Ishikawa (cell line): Measurements from ENCODE around the genes HSFY1, KDM5D, RBMY1E, RBMY1J and PRY.

DNA sequence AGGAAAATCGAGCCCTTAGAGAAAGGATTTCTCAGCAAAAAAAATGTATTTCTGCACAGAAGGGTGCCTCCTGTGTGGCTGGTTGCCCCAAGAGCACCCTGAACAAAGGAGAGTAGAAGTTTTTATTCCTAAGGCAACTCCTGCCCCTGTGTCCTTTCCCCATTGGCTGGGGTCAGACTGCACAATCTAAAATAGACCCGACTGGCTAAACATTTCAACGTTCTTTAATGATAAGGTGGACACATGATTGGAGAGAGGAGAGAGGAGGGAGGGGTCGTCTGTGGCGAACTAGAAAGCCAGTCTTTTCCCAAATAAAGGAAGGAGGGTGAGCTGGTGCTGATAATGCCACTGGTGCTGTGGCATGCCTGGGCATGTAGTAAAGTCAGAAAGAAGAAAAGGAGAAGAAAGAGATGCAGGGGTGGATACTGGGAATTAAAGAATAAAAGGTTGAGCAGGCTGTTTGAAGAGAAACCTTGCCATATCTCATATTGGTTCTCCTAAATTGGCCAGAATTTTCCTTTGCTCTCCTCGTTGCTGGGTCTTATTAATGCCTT lies 367.9 kb upstream of the AMELY start:
- RRBS: no CpG with 5 or more reads among the region's 6 CpGs

DNA sequence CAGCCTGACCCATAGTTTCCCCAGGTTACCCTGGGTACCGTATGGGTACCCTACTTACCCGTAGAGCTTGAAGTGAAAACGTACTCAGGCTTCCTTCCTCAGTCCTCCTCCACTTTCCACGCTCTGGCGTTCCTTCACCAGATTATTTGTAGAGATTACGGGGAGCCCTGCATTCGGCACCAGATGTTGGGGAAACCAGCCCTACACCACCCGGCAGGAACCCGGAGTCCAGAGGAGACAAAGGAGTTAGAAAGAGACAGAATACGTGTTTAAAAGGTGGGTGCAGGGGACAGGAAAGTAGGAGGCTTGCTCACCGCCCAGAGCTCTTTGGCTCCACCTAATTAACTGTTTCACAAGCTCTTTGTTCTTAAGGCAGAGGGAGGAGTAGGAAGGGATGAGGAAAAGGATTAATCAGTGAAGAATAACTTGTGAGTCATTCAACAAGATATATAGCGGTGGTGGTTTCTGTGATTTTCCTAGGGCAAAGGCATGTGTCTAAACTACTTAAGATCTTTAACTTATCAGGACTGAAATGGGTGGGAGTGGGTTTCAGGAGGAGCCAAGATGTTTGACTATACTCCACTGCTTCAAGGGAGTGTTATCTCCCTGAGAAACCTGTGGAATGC lies 1211.2 kb upstream of the TSPY4 start:
- RRBS: no CpG with 5 or more reads among the region's 12 CpGs

- RRBS: no CpG with 5 or more reads among the region's 5 CpGs
Observed at GRCh38 chrY:8867833-8868202, 469.4 kb upstream of the TSPY4 start.

DNA sequence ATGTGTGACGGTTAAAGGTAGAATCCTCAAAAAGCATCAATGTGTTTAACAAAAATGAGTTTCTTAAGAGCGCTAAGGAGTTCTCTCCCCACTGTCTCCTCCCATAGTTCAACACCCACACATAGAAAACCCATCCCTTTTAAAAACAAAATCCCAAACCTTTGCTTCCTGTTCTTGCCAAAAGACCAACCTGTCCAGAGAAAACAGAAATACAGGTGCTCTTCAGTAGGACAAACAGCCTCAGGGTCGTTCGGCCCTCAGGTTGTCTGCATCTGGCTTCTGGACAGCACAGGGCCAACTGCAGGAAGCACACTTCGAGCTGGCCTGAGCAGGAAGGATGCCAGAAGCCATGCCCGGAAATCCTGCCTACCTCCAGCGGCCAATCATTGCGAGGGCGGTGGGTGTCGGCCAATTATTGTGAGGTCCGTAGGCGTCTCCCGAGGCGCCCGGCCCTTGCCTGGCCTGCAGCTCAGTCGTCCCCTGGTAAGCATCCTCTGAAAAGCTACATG lies 507.3 kb downstream of the TSPY10 start:
- RRBS: no CpG with 5 or more reads among the region's 16 CpGs

- RRBS: no CpG with 5 or more reads among the region's 52 CpGs
Observed at GRCh38 chrY:12905012-12905952, 614 bp downstream of the DDX3Y start.

GRCh38 chrY:14340651-14341178 lies 183.6 kb upstream of the NLGN4Y start:
- RRBS: no CpG with 5 or more reads among the region's 2 CpGs

- RRBS: no CpG with 5 or more reads among the region's 7 CpGs
Observed at GRCh38 chrY:15424680-15425434, 900.5 kb downstream of the NLGN4Y start.

GRCh38 chrY:18546371-18547001 lies at the start of gene HSFY1:
HSFY1 (plus strand) TSS chrY:18546720.
- RRBS: no CpG with 5 or more reads among the region's 2 CpGs

DNA sequence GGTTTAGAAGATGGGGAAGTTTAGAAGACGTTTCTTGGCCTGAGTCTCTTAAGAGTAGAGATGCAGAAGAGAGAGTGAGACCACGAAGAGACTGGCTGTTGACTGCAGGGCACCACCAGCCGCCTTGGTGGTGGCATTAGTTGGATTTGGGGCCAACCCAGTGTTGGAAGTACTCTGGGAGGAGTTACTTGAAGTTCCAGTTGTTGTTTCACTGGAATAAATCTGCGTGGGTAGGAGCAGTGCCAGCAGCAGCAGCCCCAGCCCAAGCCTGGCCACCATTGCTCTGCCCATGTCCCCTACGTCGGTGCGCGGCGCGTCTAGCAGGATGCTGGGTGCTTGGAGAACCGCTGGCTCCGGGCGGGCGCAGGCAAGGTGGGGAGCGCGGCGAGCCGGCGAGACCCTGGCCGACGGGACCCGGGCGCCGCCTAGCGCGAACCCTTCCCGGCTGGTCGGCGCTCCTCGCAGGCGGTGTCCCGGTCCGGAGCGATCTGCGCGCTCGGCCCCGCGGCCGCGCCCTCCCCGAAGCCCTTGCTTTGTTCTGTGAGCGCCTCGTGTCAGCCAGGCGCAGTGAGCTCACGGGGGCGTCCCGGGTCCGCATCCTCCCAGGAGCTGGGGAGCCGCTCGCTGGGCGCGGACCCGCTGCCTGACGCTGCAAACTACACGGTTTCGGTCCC lies 219.0 kb upstream of the HSFY2 start:
- RRBS: 1% methylated on average over 20 of the region's 57 CpGs

- RRBS: no CpG with 5 or more reads among the region's 5 CpGs
Observed at GRCh38 chrY:19688777-19689074, 55.8 kb downstream of the KDM5D start.

GRCh38 chrY:19744619-19745465 lies at the start of gene KDM5D:
KDM5D (minus strand) TSS chrY:19744726.
- RRBS: no CpG with 5 or more reads among the region's 41 CpGs

DNA sequence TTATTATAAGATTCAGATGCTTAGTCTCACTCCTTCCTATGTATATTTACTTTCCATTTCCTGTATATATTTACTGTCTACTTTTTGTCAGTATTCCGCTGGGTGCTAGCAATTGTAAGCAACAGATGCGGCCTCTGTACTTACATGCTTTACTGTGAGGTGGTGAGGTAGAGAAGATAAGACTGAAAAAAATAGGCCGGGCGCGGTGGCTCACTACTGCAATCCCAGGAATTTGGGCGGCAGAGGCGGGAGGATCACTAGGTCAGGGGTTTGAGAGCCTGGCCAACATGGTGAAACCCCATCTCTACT lies 660 bp upstream of the EIF1AY start:
- RRBS: no CpG with 5 or more reads among the region's 7 CpGs

GRCh38 chrY:21240139-21240754 lies 270.9 kb upstream of the RBMY1B start:
- RRBS: no CpG with 5 or more reads among the region's 4 CpGs

GRCh38 chrY:21371930-21372146 lies 139.3 kb upstream of the RBMY1B start:
- RRBS: no CpG with 5 or more reads among the region's 2 CpGs

DNA sequence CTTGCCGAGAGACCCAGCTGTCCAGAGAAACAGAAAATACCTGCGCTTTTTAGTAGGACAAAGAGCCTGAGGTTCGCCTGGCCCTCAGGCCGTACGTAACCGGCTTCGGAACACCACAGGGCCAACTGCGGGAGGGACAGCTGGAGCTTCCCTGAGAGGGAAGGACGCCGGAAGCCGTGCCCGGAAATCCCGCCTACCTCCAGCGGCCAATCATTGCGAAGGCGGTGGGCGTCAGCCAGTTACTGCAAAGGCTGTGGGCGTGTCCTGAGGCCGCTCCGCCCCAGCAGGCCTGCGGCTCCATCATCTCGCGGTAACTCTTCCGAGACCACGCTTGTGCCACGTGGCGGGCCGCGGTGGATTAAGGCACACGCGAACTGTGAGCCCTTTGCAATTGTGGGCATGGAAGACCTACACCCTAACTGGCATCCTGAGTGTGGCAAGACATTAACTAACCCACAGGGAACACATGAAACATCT lies at the start of gene RBMY1E:
RBMY1E (minus strand) TSS at position 153 of the 477 bp plus-strand sequence.
- RRBS: no CpG with 5 or more reads among the region's 31 CpGs

DNA sequence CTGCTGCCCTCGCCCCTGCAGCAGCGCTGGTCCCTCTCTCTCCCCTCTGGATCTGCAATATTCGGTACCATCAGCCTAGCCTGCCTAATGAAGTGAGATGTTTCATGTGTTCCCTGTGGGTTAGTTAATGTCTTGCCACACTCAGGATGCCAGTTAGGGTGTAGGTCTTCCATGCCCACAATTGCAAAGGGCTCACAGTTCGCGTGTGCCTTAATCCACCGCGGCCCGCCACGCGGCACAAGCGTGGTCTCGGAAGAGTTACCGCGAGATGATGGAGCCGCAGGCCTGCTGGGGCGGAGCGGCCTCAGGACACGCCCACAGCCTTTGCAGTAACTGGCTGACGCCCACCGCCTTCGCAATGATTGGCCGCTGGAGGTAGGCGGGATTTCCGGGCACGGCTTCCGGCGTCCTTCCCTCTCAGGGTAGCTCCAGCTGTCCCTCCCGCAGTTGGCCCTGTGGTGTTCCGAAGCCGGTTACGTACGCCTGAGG lies at the start of gene RBMY1J:
RBMY1J (plus strand) TSS at position 359 of the 489 bp plus-strand sequence.
- RRBS: no CpG with 5 or more reads among the region's 32 CpGs

GRCh38 chrY:22490146-22490659 lies at the start of gene PRY:
PRY (plus strand) TSS chrY:22490397.
- RRBS: no CpG with 5 or more reads among the region's 5 CpGs